ENCODE data around the gene ESPNL.

DNA sequence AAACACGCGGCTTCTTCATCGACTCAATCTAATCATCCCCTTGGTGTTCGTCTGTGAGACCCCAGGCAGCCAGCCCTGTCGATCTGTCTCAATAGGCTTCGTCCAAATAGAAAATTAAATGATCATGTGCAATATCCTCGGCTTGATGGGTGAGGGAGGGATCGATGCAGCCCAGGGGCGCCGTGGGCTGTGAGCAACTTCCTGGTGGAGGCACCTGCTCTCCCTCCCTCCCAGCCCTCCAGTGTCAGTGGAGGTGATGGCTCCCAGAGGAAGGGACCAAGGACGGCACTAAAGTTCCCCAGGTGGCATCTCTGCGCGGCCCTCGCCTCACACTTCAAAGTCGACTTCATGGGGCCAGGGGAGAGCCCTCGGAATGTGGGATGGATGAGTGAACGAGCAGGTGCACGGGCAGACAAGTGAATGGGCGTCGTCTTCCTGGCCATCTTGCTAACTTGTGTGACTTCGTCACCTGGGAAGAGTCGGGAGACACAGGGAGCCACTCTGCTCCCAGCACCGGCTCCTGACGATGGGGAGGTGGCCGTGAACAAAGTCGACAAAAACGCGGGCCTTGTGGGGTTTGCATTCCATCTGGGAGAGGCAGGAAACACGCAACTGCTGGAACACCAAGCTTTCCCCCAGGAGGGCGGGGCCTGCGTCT is 28.7 kb upstream of the PRLH start:
- PRO-cap, 2 experiments = no peak in any of the 2 experiments

- PRO-cap, 2 experiments = no peak in any of the 2 experiments
Measured at GRCh38 chr2:237542279-237542601, 24.1 kb upstream of the PRLH start.

DNA sequence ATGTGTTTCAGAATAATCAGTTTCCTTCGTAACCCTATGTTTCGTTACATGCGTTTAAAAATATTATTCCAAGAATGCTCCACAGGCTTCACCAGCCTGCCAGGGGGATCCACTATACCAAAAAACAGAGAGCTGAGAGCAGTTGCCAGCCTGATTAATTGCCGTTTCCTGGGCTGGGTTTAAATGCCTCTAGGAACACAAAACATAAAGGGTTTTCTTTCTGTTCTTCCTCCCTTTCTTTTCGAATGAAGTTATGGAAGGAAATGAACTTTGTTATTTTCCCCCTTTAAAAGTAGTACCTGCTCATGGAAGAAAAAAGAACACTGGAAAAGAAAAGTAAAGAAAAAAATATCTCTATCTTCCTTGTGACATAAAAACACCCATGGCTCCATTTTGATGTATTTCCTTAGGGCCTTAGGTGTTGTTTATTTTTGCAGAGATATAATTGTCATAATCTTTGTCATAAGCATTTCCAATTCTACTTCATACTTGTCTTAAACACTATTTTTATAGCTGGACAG is 48.1 kb downstream of the LRRFIP1 start:
- PRO-cap, 2 experiments = peak in 2 of 2 experiments; most common plus-strand start position 293 of the sequence (in 1); most common minus-strand start position 126 of the sequence (in 2)

- PRO-cap, 2 experiments = no peak in any of the 2 experiments
Measured at GRCh38 chr2:237732959-237733833, 65.4 kb upstream of the RBM44 start.

DNA sequence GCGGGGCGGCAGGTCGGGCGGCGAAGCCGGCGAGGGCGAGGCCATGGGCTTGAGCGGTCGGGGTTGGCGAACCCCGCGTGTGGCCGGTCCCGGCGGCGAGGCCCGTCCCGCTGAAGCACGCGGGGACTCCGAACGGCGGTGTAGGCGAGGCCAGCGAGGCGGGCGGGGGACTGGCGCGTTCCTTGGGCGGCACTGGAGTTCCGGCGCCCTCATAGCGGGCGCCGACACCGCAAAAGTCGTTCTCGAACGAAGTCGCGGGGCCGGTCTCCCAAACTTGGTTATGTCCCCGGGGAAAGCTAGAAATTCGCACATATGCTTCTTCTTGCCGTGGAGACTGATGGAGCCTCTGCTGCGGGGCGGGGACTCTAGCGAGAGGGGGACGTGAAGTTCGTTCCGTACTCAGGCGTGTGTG is 306 bp downstream of the RBM44 start:
- PRO-cap, 2 experiments = no peak in any of the 2 experiments

GRCh38 chr2:238099819-238100810 is at the start of gene ESPNL:
Gene ESPNL, plus strand, starts transcription at chr2:238100340.
- PRO-cap, 2 experiments = no peak in any of the 2 experiments

- PRO-cap, 2 experiments = no peak in any of the 2 experiments
Measured at GRCh38 chr2:238108427-238109367, 8.6 kb downstream of the ESPNL start.

DNA sequence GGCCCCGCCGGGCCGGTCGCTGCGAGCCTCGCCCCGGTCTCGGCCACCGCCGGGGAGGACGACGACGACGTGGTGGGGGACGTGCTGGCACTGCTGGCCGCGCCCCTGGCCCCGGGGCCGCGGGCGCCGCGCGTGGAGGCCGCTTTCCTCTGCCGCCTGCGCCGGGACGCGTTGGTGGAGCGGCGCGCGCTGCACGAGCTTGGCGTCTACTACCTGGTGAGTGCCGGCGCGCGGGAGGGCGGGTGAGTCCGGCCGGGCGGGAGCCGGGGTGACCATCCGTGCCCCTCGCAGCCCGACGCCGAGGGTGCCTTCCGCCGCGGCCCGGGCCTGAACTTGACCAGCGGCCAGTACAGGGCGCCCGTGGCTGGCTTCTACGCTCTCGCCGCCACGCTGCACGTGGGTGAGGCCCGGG is 5.0 kb downstream of the ERFE start:
- PRO-cap, 2 experiments = no peak in any of the 2 experiments

DNA sequence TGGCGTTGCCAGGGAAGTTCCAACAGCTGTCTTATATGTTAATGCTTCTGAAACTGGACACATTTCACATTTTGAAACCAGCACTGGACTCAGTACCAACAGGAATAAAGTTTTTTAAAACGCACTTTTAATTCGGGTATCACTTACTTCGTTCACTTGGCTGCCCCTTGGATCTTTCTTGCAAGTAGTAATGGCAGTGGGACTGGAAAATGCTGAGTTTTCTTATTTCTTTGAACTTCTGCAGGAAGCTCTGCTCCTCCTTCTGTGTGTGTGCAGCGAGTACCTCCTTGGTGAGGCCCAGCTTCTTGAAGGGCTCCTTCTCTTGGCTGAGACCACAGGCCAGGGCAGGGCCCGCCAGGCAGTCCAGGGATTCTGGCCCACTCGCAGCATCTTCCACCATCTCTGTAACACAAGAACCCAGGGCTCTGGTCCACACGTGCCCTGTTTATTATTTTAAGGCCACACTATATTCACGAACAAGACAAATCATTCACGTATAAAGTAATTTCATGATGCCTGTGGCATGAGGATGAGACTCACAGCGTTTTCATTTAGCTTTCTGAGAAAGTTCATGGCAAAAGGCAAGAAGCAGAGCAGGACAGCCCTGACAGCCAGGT is 15.8 kb upstream of the HES6 start:
- PRO-cap, 2 experiments = no peak in any of the 2 experiments

GRCh38 chr2:238256449-238257290 is 16.8 kb upstream of the HES6 start:
- PRO-cap, 2 experiments = no peak in any of the 2 experiments

DNA sequence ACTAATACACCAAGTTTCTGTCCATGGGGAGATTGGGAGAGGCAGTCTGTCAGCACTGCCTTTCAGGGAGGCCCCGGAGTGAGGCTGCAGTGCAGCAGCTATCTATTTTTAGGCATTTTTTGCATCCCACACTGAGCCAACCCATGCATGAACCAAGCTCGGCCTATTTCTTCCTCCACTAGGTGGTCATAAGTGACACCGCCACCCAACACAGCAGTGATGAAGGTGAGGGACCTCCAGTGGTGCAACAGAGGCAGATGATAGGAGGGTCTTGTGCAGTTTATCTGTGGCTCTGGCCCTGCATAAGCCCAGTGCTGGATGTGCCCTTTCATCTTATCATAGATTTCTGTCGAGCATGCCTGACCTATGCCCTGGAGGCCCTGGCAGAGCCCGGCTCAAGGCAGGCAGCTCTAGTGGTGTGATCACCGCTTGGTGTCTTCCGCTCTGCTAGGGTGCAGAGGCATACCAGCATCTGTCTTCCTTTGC is 13.9 kb upstream of the TRAF3IP1 start:
- PRO-cap, 2 experiments = no peak in any of the 2 experiments

DNA sequence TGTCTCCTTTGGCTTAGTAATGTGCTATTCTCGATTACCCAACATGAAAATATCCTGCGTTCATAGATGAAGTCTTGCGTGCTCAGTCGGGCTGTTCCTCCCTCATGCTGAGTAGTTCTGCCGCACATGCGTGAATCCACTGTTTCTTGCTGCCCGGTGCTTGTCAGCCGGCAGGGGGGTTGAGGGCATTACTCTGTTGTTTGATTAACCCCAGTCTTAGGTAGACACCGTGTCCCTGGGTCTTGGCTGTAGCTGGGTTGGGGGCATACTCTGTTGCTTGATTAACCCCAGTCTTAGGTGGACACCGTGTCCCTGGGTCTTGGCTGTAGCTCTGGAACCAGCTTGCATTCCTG is 22.2 kb upstream of the ASB1 start:
- PRO-cap, 2 experiments = no peak in any of the 2 experiments

- PRO-cap, 2 experiments = no peak in any of the 2 experiments
Measured at GRCh38 chr2:238415093-238415602, 11.6 kb upstream of the ASB1 start.

DNA sequence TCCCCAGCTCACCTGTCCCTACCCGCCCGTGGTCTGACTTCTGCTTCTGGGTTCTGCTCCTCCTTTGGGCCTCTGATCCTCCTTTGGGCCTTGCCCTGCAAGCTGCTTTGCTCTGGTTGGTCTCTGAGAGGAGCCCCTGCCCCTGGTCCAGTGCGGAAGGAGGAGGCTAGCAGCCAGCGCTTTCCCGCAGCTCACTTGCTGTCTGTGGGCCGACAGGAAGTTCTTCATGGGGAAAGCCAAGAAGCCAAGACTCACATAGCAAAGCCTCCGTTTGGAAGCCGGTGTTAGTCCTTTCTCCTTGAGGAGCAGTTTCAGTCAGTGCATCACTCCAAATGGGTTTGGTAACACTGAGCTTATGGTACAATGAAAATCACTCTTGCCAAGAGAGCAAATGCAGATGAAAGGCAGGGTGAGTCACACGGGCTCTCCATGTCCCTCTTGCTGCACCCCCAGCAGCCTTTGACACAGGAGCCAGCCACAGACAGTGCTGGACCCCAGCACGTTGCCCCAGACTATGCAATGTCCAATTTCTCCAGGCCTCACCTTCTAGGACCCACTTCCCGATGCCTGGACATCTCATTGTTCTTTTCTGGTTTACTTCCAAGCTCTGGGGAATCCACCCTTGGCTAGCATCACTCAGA is 174.7 kb downstream of the ASB1 start:
- PRO-cap, 2 experiments = no peak in any of the 2 experiments

DNA sequence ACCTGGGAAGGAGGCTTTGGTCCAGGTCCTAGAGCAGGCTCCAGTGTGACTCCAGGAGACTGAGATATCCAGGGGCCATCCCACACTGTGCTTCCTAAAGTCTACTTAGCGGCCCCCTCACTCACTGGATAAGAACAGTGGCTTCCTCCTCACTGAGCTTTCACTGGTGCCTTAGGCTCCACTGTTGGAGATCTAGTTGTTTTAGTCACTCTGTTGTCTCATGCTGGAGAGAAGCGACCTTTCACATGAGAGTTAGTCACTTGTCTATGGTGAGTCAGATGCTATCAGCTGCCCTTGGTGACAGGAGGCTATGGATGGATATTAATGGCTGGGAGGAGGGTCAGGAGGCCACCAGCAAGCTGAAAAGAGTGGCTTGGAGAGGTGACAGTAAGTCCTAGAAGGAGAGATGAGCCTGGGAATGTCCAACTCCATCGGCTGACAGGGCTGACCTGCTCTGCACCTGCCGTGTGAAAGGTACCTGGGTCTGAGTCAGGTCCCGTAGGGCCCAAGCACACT is 203.8 kb upstream of the TWIST2 start:
- PRO-cap, 2 experiments = no peak in any of the 2 experiments

DNA sequence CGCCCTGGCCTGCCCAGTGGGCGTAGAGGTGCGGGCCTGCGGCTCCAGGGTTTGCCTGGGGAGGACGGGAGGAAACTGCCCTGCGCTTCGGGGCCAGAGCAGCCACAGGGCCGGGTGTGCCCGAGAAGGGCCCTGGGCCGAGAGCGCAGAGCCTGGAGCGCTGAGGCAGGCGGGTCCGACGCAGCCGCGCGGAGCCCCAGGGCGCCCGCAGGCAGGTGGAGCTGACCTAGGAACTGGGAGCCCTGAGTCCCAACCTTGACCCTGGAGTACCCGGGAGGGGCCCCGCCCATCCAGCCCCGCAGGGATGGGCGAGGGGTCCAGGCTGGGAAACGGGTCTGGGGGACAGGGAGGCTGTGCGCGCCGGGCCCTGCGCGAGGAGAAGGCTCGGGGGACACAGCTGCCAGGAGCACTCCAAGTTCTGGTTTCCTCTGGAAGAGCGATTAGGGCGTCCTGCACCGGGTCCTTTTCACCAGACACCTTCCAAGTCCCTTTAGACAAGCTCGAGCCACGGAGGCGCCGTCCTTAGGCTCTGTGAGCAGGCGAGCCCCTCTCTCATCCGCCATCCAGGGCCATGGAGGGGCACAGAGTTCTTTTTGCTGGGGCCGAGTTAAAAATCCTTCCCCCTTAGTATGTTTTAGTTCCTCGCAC is 1.5 kb downstream of the TWIST2 start:
- PRO-cap, 2 experiments = no peak in any of the 2 experiments

DNA sequence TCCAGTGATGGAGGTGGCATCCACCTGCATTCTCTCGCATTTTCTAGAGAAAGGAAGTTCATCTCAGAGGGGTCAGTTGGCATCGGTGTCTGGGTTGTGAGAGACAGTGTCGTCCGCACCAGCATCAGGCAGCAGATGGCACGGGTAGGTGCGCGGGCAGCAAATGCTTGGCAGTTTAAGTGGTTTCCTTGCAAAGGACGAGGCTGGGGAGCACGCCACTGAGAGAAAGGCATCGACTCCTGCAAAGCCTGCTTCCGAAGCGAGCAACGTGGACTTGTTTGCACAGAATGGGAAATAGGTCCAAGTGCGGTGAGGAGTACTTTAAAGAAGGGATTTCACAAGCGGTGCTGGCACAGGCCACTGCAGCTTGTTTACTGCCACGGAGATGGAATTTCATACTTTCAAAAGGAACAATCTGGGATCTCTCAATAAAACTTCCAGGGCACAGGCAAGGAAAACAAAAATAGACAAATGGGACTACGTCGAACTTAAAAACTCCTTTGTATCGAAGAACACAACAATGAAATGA is 21.1 kb downstream of the TWIST2 start:
- PRO-cap, 2 experiments = no peak in any of the 2 experiments

- PRO-cap, 2 experiments = no peak in any of the 2 experiments
Measured at GRCh38 chr2:239221929-239222759, 178.7 kb downstream of the HDAC4 start.

DNA sequence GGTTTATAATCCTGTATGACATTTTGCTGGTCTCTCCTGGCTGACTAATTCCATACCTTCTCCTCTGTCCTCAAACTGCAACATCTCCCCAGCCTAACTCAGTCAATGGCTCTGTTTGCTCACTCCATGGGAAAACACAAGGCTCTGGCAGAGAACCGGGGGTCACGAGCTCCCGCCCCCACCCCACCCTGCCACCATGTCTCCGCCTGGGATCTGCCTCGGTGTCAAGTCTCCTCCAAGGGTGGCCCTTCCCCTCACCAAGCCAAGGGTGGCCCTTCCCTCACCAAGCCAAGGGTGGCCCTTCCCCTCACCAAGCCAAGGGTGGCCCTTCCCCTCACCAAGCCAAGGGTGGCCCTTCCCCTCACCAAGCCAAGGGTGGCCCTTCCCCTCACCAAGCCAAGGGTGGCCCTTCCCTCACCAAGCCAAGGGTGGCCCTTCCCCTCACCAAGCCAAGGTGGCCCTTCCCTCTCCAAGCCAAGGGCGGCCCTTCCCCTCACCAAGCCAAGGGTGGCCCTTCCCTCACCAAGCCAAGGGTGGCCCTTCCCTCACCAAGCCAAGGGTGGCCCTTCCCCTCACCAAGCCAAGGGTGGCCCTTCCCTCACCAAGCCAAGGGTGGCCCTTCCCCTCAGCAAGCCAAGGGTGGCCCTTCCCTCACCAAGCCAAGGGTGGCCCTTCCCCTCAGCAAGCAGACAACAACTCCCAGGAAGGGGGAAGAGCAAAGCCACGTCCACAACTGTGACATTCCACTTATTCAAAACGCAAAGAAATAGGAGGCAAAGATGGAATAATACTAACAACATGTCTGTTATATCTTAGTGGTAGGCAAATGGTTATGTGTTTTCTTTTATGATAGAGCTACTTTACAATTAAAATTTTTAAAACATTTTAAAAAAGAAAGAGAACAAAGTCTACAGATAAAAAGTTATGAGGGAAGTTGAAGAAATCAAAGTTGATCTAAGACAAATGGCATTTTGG is 168.2 kb downstream of the HDAC4 start:
- PRO-cap, 2 experiments = no peak in any of the 2 experiments

DNA sequence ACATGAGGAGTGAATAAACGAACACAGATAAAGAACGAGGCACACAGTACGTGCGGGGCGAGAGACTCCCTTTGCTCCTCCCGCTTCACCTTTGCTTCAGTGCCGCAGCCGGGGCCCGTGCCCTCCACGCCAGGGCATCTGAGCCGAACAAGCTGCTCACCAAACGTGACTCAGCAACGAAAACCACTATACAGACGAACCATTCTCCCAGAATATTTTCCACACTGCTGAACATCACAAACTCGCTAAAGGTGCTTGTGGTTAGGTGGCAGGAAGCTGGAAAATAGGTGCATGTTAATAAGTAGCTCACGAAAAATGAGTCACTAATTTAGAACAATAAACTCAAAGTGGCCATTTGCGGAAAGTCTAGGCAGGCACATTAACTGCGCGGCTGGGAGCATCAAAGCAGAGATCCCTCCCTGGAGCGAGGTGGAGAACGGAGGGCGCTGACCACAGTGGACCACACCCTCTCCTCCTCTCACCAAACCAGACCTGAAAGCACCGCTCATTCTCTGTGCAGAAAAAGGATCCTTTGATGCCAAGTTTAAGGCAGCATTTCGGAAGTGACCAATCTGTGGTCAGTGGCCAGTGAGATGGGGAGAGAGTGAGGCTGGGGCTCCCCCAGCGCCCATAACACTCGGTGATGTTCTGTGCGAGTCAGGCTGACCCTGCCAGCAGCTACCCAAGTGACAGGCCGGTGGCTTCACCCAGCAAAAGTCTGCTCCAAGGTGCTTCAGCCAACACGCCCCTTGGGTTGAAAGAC is 153.2 kb downstream of the HDAC4 start:
- PRO-cap, 2 experiments = no peak in any of the 2 experiments